ENCODE data around the genes ANKRD17, PPBP, CXCL3 and THAP6.

- PRO-cap: no peak
- RRBS: no CpG with 5 or more reads among the region's 2 CpGs
Observed at GRCh38 chr4:73221633-73222282, 36.8 kb downstream of the ANKRD17 start.

GRCh38 chr4:73234152-73235349, 24.0 kb downstream of the ANKRD17 start:
- PRO-cap: no peak
- RRBS: no CpG with 5 or more reads among the region's 6 CpGs

DNA sequence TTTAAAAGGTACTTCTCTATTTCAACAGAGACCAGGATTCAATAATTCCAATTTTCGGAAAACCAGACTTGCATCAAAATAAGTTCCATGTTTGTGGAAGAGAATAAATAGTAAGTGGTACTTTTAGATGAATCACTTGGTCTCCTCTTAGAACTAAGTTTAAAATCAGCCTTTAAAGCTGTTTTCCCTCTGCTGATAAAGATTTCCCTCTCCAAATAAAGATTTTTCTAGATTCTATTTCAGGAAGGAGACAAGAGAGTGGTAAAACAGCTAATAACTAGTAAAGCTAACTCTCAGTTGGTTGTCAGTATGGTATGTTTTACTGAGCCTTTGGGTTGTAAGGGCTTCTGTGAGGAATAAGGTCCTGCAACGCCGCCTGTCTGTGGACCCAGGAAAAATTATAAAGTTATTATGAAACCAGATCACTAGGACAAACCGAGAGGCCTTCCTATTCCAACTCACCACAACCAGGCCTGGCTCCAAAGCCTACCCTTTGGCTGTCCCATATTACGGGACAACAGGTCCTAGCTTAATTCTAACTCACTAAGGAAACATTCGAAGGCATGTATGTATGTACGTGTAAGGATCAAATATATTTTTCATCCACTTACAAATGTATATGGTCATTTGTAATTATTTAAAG, 1.5 kb downstream of the ANKRD17 start:
- PRO-cap: no peak
- RRBS: no CpG with 5 or more reads among the region's 7 CpGs

DNA sequence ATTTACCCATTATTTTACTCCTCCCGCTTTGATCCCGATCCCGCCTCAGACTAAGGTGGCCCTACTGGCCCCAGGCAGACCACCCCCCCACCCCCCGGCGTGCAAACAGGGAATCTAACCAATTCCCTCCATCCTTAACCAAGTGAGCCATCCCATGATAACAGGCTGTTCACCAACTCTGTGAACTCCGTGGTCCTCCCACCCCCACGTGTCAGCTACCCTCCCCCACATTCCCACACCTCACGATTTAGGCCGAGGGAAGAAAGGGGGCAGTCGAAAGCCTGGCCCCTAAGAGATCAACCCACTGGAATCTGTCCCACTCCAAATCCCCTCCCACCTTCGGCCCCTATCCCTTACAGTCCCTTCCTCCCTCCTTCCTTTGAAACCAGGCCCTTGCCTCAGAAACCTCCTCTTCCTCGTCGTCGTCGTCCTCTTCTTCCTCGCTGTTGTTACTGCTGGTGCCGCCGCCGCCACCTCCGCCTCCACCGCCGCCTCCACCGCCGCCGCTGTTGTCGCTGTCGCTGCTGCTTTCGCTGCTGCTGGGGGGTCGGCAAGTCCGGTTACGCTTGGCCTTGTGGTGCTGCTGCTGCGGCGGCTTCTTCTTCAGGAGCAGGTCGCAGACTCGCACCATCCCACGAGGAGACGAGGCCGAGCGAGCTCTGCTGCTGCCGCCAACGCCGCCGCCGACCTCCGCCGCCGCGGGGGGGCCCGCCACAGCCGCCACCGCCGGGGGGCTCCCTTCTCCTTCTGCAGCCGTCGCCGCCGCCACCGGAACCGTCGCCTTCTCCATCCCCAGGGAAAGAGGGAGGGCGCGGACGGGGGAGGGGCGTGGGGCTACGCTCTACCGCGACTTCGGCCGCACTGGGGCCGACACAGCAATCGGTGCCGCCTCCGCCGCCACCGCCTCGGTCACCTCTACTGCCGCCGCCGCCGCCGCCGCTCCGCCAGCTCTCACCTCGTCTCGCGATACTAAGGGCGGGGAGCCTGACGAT, at the start of gene ANKRD17:
TSS of gene ANKRD17 (minus strand) at position 920 of the 992 bp plus-strand sequence.
- PRO-cap: bidirectional peak, plus-strand start outside the sequence, minus-strand start at position 917 of the sequence
- RRBS: 3% methylated on average over 6 of the region's 87 CpGs

DNA sequence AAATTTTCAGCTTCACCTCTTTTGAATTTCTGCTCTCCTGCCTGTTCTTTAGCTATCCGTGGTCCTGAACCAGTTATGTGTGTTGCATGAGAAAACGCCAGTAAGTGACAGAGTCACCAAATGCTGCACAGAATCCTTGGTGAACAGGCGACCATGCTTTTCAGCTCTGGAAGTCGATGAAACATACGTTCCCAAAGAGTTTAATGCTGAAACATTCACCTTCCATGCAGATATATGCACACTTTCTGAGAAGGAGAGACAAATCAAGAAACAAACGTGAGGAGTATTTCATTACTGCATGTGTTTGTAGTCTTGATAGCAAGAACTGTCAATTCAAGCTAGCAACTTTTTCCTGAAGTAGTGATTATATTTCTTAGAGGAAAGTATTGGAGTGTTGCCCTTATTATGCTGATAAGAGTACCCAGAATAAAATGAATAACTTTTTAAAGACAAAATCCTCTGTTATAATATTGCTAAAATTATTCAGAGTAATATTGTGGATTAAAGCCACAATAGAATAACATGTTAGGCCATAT, 14.0 kb downstream of the ALB start:
- PRO-cap: no peak
- RRBS: no CpG with 5 or more reads among the region's 6 CpGs

DNA sequence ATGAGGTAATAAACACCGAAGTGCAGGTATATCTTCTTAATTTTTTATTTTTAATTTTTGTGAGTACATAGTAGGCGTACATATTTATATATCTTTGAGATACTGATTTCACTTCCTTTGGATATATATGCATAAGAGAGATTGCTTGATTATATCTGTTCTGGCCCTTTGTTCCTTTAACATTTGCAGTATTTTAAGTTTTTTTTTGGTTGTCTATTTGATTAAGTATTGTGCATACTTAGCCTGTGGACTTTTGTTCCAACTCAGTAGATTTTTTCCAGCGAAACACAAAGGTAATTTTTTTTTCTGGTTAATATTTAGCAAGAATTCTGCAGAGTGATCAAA, 274 bp upstream of the AFM start:
- PRO-cap: no peak
- RRBS: no CpG with 5 or more reads among the region's 3 CpGs

DNA sequence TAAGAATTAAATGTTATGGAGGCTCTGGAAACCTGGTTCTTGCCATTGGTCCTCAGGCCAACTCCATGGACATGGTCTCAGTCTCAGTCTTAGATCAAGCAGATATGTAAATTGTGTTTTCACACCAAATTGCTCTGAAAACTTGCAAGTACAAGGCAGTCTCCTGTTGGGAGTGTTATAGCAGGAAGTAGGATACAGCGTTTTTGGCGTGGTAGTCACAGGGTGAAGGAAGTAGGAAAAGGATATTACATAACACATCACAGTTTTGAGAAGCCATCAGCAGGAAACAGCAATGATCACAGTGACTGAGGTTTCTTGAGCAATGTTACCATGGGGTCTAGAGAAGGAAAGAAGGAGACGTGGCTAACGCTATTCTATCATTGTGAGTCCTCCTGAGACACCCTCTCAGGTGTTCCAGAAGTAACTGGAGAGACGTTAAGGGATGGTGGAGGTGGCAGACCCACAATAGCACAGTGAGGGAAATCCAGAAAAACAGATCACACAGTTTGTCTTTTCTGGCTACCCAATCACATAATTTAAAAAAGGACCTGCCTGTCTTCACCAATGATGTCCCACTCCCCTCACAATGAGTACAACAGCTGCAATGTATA, 3.7 kb downstream of the CXCL1 start:
- PRO-cap: no peak
- RRBS: no CpG with 5 or more reads among the region's 5 CpGs

DNA sequence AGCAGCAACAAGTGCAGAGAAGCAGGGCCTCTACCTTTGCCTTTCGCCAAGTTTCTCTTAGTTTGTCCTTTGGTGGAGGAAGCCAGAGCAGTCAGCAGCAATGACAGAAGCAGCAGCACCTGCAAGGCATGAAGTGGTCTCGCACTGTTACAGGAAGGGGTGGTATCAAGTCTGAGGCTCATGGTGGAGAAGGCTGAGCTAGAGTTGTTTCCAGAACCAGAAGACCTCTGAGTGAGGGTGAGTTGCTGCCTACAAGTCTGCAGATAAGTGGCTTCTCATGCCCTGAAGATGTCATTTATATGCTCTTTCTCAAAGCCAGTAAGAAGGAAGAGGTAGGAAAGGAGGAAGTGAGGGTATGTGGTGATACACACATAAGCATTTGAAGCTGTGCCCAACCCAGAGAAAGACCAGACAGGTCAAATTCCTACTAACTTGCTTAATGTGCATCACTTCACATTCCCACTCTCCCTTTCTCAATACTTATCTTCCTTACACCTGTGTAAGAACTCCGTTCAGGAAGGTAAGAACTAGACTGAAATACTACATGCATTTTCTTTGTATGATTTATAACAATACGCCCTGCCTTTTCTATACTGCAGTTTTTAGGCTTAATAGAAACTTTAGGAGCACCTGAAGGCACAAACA, at the start of gene PPBP:
TSS of gene PPBP (minus strand) at position 269 of the 645 bp plus-strand sequence.
- PRO-cap: no peak
- RRBS: no CpG with 5 or more reads among the region's 4 CpGs

- PRO-cap: bidirectional peak, plus-strand start at chr4:74039051, minus-strand start at chr4:74038689
- RRBS: 2% methylated on average over 4 of the region's 77 CpGs
Observed at GRCh38 chr4:74038241-74039372, at the start of gene CXCL3. TSS of gene CXCL3 (minus strand) at chr4:74038689.

DNA sequence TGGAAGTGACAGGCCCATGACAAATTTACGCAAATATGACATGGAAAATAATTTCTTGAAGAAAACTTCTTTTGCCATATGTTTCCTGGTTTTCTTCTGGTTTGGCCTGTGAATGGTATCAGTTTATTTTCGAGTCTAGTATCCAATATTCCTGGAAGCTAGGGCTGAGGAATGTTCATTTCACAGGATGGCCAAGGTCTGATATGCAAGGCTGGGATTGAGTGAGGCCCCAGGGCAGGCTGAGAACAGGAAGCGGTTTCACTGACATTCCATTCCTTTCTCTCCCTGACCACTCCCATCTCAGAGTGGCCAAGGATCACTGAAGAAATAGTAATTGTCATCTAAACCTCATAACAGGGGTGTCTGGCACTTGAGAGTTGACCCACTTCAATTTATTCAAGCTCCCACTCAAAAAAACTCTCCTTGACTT, 10.5 kb upstream of the CXCL2 start:
- PRO-cap: no peak
- RRBS: no CpG with 5 or more reads among the region's 3 CpGs

- PRO-cap: no peak
- RRBS: no CpG with 5 or more reads among the region's 4 CpGs
Observed at GRCh38 chr4:74214628-74215006, 56.7 kb downstream of the MTHFD2L start.

DNA sequence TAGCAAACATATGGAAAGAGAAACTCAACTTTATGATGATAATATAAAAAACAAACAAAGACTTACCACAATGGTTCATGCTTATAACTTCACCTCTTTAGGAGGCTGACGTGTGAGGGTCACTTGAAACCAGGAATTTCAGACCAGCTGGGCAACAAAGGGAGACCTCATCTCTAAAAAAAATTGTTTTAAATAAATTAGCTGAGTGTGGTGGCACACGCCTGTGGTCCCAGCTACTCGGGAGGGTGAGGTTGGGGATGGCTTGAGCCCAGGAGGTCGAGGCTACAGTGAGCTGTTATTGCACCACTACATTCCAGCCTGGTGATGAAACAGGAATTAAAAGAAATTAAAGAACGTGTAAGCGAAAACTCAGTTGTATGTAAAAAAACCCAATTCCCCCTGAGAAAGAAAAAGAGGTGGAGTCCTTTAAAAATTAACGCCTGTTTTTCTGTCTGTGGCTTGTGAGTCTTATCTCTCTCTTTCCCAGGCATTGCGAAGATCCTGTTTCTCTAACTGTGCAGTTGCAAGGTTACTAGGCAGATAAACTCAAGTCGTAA, 21.9 kb downstream of the EPGN start:
- PRO-cap: no peak
- RRBS: no CpG with 5 or more reads among the region's 9 CpGs

DNA sequence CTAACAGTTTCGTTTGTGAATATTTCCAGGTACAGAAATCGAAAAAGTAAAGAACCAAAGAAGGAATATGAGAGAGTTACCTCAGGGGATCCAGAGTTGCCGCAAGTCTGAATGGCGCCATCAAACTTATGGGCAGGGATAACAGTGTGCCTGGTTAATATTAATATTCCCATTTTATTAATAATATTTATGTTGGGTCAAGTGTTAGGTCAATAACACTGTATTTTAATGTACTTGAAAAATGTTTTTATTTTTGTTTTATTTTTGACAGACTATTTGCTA, 19.7 kb downstream of the EREG start:
- PRO-cap: no peak
- RRBS: no CpG with 5 or more reads among the region's 4 CpGs

- PRO-cap: bidirectional peak, plus-strand start at chr4:75514448, minus-strand start at chr4:75514303; bidirectional peak, plus-strand start at chr4:75514737, minus-strand start at chr4:75514696
- RRBS: 7% methylated on average over 6 of the region's 63 CpGs
Observed at GRCh38 chr4:75514145-75515267, at the start of gene THAP6. TSS of gene THAP6 (plus strand) at chr4:75514473.

- PRO-cap: bidirectional peak, plus-strand start at chr4:75672642, minus-strand start at chr4:75672676
- RRBS: no CpG with 5 or more reads among the region's 46 CpGs
Observed at GRCh38 chr4:75672348-75673002, 736 bp downstream of the G3BP2 start.

DNA sequence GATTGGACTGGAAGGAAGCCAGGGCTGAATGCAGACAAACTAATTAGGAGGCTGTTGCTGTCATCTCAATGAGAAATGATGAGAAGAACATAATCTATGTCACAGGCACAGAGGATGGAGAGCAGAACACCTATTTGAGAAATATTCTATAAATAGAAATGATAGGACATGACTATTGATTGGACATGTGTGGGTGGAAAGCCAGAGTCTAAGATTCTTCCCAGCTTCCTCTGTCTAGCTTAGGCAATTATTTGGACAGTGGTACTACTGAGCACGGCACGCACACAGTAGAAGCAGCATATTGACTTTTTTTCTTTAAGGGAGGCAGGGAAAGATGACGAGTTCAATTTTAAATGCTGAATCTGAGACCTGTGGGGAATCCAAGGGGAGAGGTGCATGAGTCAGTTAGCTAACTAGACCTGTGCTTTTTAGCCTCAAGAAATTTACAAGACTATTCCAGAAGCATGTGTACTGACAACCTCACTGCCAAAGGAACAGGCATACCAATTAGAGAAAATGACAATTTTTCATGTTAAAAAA, 941 bp upstream of the USO1 start:
- PRO-cap: unidirectional peak, plus-strand start at position 258 of the sequence
- RRBS: no CpG with 5 or more reads among the region's 3 CpGs

- PRO-cap: no peak
- RRBS: no CpG with 5 or more reads among the region's 4 CpGs
Observed at GRCh38 chr4:75770644-75771324, 46.4 kb downstream of the USO1 start.

DNA sequence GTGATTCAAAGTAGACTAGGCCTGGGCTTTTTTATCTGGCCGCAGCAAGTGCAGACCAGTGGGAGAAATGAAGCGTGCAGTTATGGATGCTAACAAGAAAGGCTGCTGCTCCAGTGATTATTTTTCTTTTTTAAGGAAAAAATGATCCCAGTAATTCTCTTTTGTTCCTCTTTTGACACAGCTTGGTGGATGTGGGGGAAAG, 1.3 kb downstream of the SCARB2 start:
- PRO-cap: unidirectional peak, plus-strand start at position 58 of the sequence
- RRBS: no CpG with 5 or more reads among the region's 2 CpGs

GRCh38 chr4:76214388-76214734, 737 bp upstream of the SCARB2 start:
- PRO-cap: no peak
- RRBS: no CpG with 5 or more reads among the region's 6 CpGs

GRCh38 chr4:76250887-76251376, 589 bp upstream of the FAM47E start:
- PRO-cap: no peak
- RRBS: no CpG with 5 or more reads among the region's 7 CpGs

Measured in kidney (tissue), 2 donors.